Hair follicular keratinocyte (primary cell): Measurements from ENCODE around the gene SFTPA2.

DNA sequence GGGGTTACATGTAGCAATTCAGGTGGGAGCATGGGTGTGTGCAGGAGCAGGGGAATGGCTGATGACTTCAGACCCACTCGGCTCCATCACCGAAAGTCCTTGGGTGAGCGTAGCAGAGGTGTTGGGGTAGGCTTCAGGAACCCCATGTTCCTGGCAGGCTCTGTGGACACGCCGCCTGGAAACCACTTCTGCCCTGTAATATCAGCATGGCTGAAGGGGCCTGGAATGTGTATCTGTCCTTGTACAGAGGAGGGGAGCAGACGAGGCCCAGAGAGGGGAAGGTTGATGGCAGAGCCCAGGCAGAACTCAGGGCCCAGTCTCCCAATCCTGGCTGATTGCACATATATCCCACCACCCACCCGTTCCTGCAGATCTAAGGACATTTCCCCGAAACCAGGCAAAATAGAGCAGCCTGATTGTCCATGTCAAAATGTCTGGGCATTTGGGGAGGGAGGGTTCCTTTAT lies 43.6 kb downstream of the ZMIZ1 start:
- RAMPAGE, long total RNA: no peak

DNA sequence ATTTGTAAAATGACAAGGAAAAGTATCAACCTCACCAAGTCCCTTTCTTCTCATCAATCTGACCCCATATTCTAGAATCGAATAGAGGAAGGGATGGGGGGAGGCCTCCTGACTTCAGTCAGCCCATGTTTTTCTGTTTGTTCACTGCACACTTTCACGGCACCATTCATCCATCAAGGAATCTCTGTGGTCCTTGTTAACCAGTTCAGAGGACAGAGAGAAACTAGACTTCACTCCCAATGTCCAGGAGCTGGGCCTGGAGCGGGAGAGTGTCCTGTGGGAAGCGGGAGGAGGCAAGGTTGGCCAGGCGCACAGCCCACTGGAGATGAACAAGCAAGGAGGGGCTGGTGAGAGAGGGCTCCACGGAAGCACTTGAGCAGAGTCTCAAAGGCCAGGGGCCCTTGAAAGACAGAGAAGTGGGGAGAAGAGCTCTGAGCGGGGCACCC lies 49.4 kb downstream of the ZMIZ1 start:
- RAMPAGE, long total RNA: no peak

DNA sequence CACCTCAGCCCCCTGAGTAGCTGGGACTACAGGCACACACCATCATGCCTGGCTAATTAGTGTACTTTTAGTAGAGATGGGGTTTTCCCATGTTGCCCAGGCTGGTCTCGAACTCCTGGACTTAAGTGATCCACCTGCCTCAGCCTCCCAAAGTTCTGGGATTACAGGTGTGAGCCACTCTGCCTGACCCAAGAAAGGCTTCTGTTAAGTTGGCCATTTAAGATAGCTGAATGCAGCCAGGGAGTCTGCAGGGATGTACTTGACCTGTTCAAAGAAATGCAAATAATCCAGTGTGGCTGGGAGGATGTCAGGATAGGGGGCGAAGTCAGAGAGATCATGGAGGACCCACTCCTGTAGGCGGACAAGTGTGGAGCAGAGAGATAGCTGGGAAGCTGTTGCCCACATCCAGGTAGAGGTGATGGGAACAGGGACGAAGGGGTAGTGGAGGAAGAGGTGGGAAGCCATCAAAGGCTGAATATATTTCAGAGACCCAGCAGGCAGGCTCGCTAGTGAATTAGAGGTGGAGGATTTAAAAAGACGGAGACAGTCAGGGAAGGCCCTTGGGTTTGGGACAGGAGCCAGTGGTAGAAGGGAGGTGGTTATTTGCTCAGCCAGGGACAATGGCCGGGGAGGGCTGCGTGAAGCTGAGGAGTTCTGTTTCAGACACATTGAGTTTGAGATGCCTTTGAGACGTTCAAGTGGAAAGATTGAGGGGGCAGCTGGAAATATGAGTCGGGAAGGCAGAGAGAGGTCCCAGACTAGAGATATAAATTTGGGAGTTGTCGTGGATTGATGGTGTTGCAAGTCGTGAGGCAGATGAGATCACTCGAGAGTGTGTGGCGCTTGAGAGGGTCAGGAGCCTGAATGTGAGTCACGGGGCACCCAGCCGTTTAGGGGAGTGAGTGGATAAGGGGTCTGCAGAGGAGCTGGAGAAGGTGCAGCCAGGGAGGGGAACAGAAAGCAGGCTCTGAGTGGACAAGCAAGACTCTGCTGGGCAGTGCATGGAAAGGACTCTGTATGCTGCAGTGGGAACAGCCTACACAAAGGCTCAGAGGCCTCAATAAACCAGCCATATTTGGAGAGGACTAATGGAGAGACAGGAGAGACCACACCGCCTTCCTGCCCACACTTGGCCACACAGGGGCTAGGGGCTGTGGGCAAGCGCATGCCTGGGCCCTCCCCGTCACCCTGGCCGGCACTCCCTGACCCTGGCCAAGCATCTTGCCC lies 73.2 kb downstream of the ZMIZ1 start:
- RAMPAGE, long total RNA: no peak

GRCh38 chr10:79153641-79154205 lies 85.0 kb downstream of the ZMIZ1 start:
- RAMPAGE, long total RNA: no peak

DNA sequence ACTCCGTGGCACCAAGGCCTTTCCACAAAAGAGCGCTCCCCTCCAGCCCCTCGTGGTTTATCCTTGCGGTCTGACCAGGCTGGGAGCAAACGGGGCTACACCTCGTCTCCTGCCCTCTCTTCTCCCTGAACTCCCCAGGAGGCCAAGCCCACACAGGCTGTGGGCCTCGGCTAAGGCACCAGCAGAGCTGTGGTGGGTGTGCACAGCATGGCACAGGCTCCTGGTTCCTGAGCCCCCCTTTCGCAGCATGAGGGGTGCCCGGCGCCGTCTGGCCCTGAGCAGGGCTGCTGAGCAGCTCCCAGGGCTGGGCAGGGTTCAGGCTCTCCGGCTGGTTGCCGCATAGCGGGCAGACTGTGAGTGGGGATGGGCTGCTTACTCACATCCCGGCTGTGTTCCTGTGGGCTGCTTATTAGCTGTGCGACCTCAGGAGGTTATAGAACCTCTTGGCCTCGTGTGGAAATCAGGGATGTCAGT lies 90.4 kb downstream of the ZMIZ1 start:
- RAMPAGE, long total RNA: no peak

- RAMPAGE, long total RNA: no peak
These were observed 108.3 kb downstream of the ZMIZ1 start for GRCh38 chr10:79176999-79177469.

GRCh38 chr10:79182428-79183376 lies 113.9 kb downstream of the ZMIZ1 start:
- RAMPAGE, long total RNA: no peak

DNA sequence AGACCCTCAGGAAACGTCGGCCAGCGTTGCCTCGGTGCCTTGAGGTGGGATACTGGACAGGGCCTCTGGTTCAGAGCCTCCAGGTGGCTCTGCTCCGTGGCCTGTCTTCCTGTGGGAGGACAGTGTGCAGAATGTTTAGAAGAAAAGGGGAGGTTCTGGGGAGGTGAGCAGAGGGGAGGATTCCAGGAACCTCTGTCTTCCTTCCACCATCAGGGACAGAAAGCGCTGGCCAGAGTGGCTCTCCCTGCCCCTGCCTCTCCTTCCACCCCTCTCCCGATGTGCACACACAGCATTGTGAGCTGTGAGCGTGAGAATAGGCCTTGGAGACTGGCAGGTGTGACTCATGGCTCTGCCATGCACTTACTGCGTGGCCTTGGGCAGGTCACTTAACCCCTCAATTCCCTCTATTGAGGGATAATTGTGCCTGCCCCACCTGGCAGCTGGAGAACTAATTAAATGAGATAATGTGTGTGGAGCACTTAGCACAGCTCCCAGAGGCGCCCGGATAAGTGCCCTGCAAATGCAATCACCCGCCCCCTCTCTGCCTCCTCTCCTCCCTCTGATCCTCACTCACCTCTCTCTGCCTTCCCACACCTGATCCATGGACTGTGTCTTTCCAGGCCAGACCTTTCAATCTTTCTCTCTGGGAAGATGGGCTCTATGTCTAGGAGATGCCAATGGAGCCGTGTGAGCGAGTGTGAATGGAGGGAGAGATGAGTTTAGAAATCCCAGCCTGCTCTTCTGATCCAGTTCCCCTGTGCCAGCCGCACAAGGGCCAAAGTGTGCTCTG lies 115.5 kb downstream of the ZMIZ1 start:
- RAMPAGE, long total RNA: no peak

- RAMPAGE, long total RNA: no peak
These were observed 132.7 kb downstream of the ZMIZ1 start for GRCh38 chr10:79201264-79201971.

DNA sequence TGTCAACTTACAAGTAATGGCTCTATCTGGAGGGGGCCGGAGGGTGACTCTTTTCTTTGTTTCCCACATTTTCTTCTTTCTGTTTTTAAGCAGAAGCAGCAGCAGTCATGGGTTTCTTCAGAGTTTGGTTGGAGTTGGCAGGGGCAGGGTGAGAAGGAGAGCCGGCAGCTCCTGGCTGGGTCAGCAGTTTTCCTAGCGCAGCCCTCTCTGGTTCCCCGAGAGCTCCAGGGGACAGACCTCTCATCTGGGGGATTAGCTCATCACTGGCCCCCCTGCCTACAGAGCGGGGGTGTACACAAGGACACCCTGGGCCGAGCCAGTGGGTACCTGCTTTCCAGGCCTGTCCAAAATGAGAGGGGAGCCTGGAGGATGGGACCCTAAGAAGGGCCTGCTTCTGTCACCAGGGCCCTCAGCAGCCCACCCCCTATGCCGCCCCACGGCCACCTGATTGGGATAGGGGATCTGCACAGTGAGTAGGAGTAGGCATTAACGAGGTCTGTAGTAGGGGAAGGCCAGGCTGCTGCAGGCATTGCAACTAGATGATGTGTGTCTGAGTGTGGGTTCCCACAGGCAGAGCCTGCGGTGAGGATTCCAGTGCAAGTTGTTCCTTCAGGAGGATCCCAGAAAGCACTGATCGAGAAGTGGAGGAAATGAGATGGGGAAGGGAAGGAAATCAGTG lies 122.9 kb upstream of the PPIF start:
- RAMPAGE, long total RNA: no peak

GRCh38 chr10:79229435-79229865 lies 117.8 kb upstream of the PPIF start:
- RAMPAGE, long total RNA: no peak

GRCh38 chr10:79248444-79248816 lies 98.8 kb upstream of the PPIF start:
- RAMPAGE, long total RNA: no peak

DNA sequence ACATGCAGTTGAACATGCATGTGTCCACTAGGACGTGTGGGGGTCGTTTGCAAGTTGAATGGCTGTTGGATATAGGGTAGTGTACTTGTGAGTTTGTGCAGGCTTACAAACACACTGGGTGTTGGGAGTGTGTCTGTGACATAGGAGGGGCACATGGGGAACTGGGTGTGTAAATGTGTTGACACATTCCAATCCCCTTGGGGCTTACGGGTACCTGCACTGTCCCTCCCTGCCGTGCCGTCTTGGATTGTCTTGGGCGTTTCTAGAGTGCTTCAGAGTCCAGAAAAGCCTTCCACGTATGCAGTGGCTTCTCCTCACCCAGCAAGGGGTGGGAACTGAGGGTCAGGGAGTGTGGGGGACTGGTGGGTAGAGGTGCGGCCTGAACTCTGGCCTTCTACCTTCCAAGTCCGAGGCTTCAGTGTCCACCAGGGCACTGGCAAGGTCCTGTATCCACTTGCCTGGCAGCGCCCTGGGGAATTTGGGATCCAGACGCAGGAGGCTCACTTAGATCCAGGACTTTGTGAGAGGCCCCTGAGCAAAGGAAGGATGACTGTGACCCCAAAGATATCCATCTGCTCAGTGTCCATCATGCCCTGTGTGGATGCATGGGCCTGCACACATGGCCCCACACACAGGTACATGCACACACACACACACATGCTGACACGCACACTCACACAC lies 93.9 kb upstream of the PPIF start:
- RAMPAGE, long total RNA: no peak

- RAMPAGE, long total RNA: no peak
These were observed 43.6 kb upstream of the PPIF start for GRCh38 chr10:79303429-79304393.

GRCh38 chr10:79315549-79316176 lies 31.6 kb upstream of the PPIF start:
- RAMPAGE, long total RNA: no peak

- RAMPAGE, long total RNA: no peak
These were observed 43.9 kb downstream of the ZCCHC24 start for GRCh38 chr10:79401486-79401985.

DNA sequence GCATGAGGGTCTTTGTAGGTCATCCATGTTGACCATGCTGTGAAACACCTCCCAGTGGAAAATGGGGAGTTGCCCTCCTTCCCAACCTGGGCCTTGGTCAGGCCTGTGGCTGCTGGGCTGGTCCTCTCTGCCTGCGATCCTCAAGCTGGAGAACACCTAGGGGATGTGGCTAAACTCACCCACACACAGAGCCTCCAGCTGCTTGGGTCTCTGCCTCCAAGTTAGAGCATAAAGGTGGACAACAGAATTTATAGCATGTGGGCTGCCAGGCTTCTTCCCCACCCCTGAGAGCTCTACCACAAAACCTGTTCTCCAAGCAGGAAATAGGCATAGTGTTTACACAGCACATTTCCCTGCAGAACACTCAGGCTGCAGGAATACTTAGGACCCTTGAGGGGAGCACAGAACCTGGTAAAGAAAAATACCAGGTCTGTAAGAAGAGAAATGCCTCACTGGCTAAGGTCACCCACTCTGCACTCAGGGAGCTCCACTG lies at the start of gene SFTPA2:
TSS of gene SFTPA2 (minus strand) at position 223 of the 493 bp plus-strand sequence.
- RAMPAGE, long total RNA: no peak

DNA sequence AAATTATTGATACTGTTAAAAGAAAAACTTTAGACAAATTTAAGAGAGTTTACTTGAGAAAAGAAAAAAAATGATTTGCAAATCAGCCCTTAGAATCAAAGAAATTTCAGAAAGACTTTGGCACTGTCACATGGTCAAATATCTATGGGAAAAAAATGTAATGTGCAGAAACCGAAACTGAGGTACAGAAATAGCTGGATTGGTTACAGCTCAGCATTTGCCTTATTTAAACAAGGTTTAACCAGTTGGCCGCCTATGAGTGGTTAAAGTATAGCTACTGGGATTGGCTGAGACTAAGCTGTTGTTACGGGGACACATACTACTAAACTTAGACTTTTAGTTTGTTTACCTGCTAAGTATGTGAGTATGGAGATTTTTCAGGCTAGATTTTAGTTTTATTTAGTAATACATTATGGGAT lies 38.6 kb downstream of the SFTPD start:
- RAMPAGE, long total RNA: no peak

- RAMPAGE, long total RNA: no peak
These were observed 33.3 kb upstream of the SFTPD start for GRCh38 chr10:79981933-79982863.

DNA sequence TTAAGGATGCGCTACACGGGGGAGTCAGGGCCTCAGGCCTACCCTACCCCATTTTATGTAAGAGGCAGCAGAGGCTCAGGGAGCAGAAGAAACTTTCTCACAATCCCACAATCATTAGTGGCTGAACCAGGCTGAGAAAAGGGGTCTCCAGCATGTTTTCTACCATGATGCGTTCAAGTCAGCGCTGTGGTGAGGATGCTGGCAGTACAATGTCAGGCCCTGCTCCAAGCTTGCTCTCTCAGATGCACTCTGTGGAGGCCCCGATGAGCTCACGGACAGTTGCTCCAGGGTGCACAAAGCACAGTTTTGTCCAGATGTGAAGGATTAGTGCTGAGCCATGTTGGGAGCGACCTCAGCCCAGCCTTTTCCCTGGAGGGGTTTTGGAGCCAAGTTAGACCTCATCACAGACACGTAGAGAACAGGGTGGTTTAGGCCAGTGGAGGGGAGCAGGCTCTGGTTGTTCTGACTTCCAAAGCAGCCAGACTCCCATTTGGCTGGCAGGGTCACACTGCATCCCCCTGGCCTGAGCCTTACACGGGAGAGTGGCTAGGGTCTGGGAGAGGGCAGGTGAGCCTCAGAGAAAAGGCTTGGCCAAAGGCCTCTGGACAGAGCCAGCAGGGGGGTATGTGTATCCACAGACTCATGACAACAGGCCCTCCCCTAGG lies 4.5 kb downstream of the PLAC9 start:
- RAMPAGE, long total RNA: no peak